Helper T cell (primary cell): ENCODE measurements around the genes KIF1A and CROCC2.

DNA sequence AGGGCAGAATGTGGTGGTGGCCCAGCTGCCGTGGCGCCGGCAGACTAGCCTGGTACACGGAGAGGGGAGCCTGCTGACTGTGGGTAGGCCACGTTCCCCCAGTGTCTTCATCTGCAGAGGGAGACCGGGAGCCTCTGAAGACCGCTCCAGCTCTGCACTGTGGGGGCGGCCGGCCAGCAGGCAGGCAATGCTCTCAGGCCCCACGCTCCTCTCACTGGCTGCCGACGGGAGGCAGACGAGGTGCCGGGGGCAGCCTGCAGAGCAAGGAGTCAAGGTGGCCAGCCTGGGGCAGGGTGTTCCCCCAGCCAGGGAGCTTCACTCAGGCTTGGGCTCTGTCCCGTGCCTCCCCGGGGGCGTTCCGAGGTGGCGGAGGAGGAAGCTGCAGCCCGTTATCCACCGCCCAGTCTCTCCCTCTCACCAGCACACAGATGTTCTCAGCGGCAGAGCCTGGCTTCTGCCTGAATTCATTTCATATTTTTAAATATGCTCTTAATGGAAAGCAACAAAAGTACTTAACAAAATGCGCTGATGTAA lies 88.0 kb downstream of the HDAC4 start:
- PRO-cap, 2 experiments, result no peak in any of the 2 experiments

GRCh38 chr2:239318850-239320006 lies 81.6 kb downstream of the HDAC4 start:
- PRO-cap, 2 experiments, result peak in 1 of 2 experiments; most common plus-strand start chr2:239319375 (in 1); most common minus-strand start chr2:239319346 (in 1)

- PRO-cap, 2 experiments, result peak in 1 of 2 experiments; most common plus-strand start chr2:239331590 (in 1)
Observed at GRCh38 chr2:239331225-239332114, 69.3 kb downstream of the HDAC4 start.

- PRO-cap, 2 experiments, result no peak in any of the 2 experiments
Observed at GRCh38 chr2:239389356-239389880, 11.4 kb downstream of the HDAC4 start.

GRCh38 chr2:239938476-239938965 lies 86.6 kb downstream of the NDUFA10 start:
- PRO-cap, 2 experiments, result no peak in any of the 2 experiments

- PRO-cap, 2 experiments, result no peak in any of the 2 experiments
Observed at GRCh38 chr2:239952583-239953016, 72.5 kb downstream of the NDUFA10 start.

- PRO-cap, 2 experiments, result no peak in any of the 2 experiments
Observed at GRCh38 chr2:240130575-240130980, 5.5 kb downstream of the COPS9 start.

DNA sequence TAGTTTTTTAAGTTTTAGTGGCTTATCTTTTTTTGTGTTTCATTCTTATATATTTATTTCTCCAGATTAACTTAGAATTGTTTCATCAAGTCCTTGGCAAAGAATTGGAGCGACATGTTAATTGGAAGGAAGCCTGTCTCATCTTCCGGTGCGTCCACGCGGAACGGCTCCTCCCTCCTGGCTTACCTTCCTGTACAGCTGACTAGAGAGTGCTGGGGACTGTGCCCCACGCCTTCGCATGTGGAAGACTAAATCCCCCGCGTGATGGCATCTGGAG lies 103.9 kb upstream of the OTOS start:
- PRO-cap, 2 experiments, result no peak in any of the 2 experiments

GRCh38 chr2:240387577-240388047 lies 47.9 kb upstream of the GPC1 start:
- PRO-cap, 2 experiments, result no peak in any of the 2 experiments

- PRO-cap, 2 experiments, result no peak in any of the 2 experiments
Observed at GRCh38 chr2:240496223-240497312, 61.1 kb downstream of the GPC1 start.

GRCh38 chr2:240514086-240514341 lies 43.8 kb downstream of the ANKMY1 start:
- PRO-cap, 2 experiments, result peak in 2 of 2 experiments; most common plus-strand start chr2:240514243 (in 2)

DNA sequence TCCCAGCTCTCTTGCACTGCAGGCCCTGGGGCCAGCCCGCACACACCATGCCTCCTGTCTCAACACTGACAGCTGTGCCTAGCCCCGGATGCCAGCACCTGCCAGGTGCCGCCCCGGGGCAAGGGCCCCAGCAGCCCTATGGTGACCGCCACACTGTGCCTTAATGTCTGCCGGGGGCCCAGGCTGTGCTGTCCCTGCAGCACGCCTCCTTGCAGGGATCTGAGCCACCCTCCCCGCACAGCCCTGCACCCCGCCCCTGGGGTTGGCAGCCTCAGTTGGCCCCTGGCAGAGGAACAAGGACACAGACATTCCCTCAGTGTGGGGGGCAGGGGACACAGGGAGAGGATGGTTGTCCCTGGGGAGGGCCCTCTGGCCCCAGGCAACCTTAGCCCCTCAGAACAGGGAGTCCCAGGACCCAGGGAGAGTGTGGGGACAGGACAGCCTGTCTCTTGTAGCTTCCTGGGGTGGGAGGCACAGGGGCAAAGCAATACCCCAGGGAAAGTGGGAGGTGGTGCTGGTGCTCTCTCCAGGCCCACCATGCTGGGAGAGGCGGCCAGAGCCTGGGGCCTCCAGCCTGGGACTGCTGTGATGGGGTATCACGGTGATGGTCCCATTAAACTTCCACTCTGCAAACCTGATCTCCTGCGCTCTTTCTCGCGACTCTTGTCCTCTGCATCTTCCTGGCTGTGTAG lies 8.3 kb upstream of the CAPN10 start:
- PRO-cap, 2 experiments, result no peak in any of the 2 experiments

GRCh38 chr2:240591779-240592564 lies 5.4 kb downstream of the CAPN10 start:
- PRO-cap, 2 experiments, result no peak in any of the 2 experiments

- PRO-cap, 2 experiments, result no peak in any of the 2 experiments
Observed at GRCh38 chr2:240819533-240820048, 428 bp downstream of the KIF1A start.

DNA sequence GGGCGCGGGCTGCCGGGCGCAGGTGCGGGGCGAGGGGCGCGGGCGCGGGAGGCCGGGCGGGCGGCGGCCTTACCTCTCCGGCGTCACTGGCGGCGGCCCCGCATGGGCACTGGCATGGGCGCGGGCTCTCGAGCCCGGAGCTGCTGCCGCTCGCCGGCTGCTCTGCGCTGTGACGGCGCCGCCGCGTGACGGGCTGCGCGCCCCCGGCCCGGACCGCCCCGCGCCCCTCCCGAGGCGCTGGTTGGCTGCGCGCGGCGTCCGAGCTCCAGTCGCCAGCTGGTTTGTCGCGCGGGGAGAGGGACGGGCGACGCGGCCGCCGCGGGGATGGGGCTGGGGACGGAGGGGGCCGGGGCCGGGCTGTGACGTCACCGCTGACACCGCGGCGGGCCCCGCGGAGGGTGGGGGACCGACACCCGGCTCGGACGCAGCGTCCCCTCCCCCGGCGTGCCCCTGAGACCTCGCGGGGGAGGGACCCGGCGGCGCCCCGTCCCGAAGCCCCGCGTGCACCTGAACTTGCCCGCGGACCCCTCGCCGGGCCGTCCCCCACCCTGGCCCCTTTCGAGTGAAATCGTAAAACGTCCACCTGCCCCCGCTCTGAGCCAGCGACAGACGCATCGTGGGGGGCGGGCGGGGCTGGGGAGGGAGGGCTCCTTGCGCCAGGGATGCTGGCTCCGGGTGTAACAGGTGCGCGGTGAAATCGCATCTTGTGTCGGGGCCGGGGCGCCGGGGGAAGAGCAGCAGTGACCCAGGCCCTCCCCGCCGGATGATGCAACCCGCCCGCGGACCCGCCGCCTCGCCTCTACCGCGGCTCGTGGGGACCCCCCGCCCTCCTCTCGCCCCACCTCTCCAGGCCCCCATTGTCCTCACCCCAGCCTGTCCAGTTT lies at the start of gene KIF1A:
Gene KIF1A (minus strand): TSS at position 171 of the 884 bp plus-strand sequence.
- PRO-cap, 2 experiments, result no peak in any of the 2 experiments

GRCh38 chr2:240905996-240906650 lies at the start of gene CROCC2:
CROCC2 (plus strand) TSS chr2:240906336.
- PRO-cap, 2 experiments, result no peak in any of the 2 experiments

DNA sequence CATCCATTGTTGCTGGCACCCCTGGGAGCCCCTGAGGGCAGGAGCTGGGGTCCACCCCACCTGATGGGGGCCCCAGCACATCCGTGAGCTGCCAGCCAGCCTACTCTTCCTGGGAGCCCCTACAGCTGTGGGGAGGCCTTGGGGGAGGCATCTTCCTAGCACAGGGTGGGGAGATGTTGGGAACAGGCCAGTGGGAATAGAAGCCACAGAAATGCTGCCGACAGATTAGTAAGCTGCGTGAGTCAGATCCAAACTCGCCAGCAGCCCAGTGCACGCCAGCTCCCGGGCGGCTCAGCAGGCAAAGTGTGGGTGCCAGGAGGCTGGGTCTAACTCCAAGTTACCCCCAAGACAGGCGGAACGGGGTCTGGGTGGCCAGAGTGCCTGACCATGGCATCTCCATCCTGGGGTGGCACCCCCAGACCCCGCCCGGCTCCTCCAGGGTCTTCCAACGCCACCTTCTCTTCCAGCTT lies 15.2 kb downstream of the CROCC2 start:
- PRO-cap, 2 experiments, result no peak in any of the 2 experiments

DNA sequence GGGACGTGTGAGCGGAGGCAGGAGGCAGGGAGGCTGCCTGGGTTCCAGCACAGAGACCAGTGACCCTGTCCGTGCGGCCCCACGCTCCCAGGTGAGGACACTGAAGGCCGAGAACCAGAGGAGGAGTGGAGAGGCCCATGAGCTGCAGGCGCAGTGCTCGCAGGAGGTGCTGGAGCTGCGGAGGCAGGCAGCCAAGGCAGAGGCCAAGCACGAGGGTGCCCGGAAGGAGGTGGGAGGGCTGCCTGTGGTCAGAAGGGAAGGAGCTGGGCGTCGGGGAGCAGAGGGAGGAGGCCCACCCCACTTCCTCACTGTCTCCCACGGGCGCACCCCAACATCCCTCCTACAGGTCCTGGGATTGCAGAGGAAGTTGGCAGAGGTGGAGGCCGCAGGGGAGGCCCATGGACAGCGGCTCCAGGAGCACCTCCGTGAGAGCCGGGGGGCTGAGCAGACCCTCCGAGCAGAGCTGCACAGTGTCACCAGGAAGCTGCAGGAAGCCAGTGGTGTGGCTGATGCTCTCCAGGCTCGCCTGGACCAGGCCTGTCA lies 33.1 kb upstream of the SNED1 start:
- PRO-cap, 2 experiments, result no peak in any of the 2 experiments

GRCh38 chr2:240991329-240992285 lies 6.8 kb upstream of the SNED1 start:
- PRO-cap, 2 experiments, result no peak in any of the 2 experiments

- PRO-cap, 2 experiments, result no peak in any of the 2 experiments
Observed at GRCh38 chr2:241011583-241012151, 13.2 kb downstream of the SNED1 start.